Jejunum (tissue), 1 donor: ENCODE measurements around a stretch of chr7.

- PRO-cap: no peak
Measured at GRCh38 chr7:101117270-101117833, 9.6 kb upstream of the SERPINE1 start.

- PRO-cap: bidirectional peak, plus-strand start at chr7:101122160, minus-strand start at chr7:101122067
Measured at GRCh38 chr7:101121704-101122488, 5.0 kb upstream of the SERPINE1 start.

DNA sequence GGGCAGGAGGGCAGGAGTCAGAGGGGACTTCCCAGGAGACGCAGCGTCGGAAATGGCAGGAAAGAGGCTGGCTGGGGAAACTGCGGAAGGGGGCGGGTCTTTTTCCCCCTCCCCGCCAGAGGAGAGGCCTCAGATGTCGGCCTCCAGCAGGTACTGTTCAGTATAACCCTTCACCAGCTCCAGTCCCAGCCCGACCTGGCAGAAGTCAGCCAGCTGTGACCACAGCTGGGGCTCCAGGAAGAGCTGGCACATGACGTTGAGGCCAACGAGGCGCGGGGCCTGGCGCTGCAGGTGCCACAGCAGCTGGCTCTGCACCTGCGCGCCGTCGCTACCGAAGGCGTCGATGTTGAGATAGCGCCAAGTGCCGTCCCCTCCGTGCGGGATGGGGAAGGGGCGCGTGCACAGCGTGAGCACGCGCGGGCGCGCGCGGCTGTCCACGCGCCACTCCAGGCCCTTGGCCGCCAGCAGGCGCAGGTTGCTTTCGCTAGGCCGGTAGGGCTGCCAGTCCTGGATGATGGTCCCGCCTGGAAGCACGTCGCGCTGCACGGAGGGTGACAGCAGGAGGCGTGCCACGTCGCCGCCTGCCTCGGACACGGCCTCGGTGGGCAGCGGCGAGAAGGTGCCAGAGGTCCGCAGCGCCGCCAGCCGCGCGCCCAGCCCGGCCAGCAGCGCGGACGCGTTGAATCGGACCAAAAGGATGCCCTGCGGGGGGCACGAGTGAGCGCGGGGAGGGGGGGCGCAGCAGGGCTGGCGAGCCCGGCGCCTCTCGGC, 6.8 kb upstream of the VGF start:
- PRO-cap: no peak

DNA sequence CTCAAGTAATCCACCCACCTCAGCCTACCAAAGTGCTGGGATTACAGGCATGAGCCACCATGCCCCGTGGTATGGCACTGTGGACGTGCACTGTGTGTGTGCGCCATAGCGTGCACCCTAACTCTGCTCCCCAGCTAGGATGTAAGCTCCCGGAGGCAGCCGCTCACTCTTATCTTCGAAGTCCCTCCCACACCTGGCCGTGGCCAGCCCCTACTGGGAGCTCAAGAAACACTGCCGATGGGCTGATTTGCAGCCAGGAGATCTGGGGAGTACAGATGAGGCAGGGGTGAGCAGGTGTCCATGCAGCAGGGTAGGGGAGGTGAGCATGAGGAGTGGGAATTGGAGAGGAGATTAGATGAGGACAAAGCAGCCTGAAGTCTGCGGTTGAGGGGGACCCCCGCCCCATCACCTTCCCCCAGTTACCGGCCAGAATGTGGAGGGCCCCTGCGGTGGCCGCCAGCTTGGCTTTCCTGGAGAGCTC, 3.7 kb downstream of the CLDN15 start:
- PRO-cap: bidirectional peak, plus-strand start at position 256 of the sequence, minus-strand start at position 143 of the sequence

GRCh38 chr7:101303680-101304551, 17.7 kb downstream of the IFT22 start:
- PRO-cap: no peak

DNA sequence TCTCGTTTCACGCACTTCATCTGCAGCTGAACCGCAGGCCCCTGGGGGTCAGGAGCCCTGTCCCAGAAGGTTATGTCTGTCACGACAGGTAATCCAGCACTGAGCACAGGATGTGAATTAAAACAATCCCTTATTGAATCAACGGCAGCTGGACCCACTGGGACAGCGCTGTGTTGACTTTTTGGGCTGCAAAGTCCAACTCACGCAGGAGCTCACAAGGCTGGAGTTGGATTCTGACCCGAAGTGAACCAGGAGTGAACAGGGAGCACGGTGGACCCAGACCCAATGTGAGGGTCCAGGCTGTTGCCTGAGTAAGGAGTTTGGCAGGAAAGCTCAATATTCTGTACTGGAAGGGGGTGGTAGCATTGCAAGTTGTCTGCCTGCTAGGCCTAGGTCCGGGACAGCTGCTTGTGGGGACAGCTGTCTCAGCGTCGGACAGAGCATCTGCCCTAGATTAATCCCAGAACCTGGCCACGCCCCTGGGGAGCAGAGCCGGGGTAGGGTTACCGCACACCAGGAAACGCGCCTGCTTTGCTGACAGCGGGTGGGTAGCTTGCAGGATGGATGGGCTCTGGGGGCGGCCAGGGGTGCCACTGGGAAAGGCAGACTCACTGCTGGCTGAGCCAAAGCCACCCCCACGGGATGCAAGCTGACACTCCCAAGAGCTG, 24.0 kb downstream of the COL26A1 start:
- PRO-cap: no peak

GRCh38 chr7:101401867-101402612, 39.4 kb downstream of the COL26A1 start:
- PRO-cap: no peak

- PRO-cap: no peak
Measured at GRCh38 chr7:101437069-101437704, 74.5 kb downstream of the COL26A1 start.

GRCh38 chr7:101486364-101486825, 123.7 kb downstream of the COL26A1 start:
- PRO-cap: no peak

- PRO-cap: no peak
Measured at GRCh38 chr7:101575044-101575600, 54.0 kb downstream of the MYL10 start.

GRCh38 chr7:101701126-101701837, 72.2 kb upstream of the MYL10 start:
- PRO-cap: no peak

GRCh38 chr7:101717677-101718403, 88.7 kb upstream of the MYL10 start:
- PRO-cap: unidirectional peak, plus-strand start at chr7:101717899

DNA sequence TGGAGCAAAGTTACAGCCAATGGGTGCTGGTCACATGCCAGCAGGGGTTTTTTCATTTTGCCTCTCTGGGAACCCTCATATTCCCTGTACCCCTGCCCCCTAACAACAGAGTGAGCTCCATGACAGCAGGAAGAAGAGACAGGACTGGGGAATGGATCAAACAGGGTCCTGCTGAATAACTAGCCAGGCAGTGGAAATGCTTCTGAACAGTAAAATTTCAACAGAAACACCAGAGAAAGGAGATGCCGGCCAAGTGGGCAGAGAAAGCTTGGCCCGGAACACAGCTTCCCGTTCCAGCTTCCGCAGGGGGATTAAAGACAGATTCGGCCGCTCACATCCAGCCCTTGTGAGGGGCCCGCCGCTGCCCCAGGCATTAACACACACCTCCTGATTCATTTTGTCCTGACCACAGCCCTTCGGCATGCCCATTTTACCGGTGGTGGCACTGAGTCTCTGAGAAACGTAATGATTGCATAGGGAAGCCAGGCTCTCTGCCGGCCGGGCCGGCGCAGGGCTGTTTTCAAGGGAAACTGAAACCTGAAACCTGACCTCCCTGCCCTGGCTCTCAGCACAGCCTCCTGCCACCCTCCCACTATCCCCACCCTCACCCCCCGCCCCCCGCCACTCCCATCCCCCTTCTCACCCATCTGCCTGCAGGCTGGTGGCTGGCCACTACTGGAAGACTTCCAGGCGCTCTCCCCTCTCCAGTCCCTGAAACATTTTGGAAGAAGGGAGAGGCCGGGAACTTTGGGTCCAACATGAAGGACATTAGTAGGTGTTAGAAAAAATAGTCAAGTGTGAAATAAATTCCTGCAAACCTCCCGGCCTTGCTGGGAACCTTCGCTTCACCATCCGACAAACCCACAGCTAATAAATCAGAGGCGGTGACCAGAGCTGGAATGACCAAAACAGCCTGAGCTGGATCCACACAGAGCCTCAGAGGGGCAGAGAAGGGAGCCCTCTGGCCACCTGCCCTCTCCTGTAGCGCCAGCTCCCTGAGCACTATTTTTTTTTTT, 83.6 kb upstream of the CUX1 start:
- PRO-cap: unidirectional peak, minus-strand start at position 493 of the sequence

DNA sequence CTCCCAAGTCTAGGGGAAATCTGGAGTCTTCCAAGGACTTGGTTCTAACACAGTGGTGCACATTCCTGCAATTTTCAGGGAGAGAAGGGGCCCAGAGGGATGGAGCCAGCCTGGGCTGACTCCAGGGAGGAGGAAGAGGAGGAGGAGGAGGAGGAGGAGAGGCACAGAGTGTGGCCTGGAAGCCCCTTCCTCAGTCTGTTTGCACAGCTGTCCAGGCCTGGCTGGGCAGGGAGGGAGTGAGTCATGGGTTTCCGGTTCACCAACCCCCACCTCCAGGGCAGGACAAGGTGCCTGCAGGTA, 77.7 kb upstream of the CUX1 start:
- PRO-cap: no peak

GRCh38 chr7:101868511-101869303, 51.3 kb downstream of the CUX1 start:
- PRO-cap: no peak

- PRO-cap: no peak
Measured at GRCh38 chr7:101869350-101869997, 52.0 kb downstream of the CUX1 start.

GRCh38 chr7:101882251-101883463, 65.2 kb downstream of the CUX1 start:
- PRO-cap: no peak

DNA sequence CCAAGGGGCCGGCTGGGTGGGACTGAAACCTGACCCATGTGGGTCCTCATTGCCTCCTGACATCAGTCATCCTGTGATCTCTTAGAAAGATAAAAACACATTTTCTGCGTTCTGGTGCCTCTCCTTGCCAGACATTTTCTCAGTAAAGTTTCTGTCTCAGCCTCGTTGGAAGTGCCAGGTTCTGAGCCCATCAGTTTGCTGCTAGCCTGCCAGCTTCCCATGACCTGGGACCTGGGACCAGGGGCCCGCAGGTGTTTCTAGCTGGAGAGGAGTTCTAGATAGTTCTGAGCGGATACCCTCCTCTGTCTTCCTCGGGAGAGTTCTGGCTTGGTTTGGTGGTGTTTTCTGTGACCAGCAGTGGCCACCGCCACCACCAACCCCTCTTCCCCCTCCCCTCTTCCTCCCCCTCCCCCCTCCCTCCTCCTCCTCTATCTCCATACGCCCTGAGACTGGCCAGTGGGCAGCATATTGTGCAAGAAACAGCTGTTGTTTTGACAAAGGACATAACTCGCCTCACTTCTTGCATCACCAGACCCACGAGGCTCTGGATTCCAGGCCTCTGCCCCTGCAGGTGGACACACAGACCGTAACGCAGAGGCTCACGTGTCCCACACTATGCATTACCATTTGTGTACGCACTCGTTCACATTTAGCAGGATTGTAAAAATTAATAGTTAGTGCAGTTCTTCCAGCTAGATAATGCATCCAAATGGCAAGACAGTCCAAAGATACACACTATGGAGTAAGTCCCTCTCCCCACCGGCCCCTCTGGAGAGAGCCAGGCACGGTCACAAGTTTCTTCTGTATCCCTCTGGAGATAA, 94.6 kb downstream of the CUX1 start:
- PRO-cap: no peak

GRCh38 chr7:102040471-102040857, 223.0 kb downstream of the CUX1 start:
- PRO-cap: no peak

- PRO-cap: no peak
Measured at GRCh38 chr7:102101802-102102113, 184.9 kb upstream of the SH2B2 start.